Measurements from ENCODE around the genes JUNB, RNASEH2A, MAST1 and NACC1.

GRCh38 chr19:12675152-12675949 lies 6.1 kb upstream of the WDR83OS start:
- PRO-cap, 4 experiments: no peak in any of the 4 experiments
- RAMPAGE, long total RNA, 2 experiments: no peak in any of the 2 experiments

DNA sequence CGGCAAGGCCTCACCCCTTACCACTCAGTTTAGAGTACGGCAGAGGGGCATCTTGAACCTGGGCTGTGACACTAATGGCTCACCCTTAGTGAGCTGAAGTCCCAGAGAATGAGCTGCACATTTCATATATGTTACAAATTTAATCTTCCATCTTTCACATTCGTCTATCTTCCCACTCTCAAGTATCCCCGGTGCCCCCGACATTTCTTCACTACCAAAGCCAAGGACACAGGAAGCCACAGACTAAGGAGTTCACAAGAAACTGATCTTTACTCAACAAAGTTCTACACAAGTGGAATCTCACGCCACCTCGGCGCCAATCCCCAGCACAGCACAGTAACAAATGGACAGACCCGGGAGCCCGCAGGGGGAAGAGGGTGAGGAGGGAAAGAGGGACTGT lies 2.5 kb upstream of the FBXW9 start:
- PRO-cap, 4 experiments: no peak in any of the 4 experiments
- RAMPAGE, long total RNA, 2 experiments: no peak in any of the 2 experiments

DNA sequence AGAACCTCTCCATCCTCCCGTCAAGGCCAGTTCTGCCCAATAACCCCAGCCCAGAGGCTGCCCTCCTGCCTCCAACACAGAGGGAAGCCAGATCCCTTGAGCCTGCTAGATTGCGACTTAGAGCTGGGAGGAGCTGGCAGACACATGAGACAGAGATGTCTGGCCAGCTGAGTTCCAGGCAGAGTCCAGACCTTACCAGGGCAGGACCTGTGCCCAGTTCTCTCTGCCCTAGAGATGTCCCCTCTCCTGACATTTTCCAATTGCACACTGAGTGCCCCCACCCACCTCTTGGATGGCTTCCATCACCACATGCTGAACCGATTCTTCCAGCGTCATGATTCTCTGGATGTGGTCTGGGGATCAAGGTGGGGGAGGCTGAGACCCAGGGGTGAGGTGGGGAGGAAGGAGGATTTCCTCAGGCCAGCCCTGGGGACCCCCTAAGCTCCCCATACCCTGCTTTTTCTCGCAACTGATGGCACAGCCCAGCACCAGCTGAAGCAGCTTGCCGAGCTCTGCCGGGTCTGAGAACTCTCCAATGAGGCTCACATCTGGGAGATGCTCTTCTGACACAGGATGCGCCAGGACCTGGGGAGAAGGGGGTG lies 2.9 kb downstream of the HOOK2 start:
- PRO-cap, 4 experiments: no peak in any of the 4 experiments
- RAMPAGE, long total RNA, 2 experiments: no peak in any of the 2 experiments

DNA sequence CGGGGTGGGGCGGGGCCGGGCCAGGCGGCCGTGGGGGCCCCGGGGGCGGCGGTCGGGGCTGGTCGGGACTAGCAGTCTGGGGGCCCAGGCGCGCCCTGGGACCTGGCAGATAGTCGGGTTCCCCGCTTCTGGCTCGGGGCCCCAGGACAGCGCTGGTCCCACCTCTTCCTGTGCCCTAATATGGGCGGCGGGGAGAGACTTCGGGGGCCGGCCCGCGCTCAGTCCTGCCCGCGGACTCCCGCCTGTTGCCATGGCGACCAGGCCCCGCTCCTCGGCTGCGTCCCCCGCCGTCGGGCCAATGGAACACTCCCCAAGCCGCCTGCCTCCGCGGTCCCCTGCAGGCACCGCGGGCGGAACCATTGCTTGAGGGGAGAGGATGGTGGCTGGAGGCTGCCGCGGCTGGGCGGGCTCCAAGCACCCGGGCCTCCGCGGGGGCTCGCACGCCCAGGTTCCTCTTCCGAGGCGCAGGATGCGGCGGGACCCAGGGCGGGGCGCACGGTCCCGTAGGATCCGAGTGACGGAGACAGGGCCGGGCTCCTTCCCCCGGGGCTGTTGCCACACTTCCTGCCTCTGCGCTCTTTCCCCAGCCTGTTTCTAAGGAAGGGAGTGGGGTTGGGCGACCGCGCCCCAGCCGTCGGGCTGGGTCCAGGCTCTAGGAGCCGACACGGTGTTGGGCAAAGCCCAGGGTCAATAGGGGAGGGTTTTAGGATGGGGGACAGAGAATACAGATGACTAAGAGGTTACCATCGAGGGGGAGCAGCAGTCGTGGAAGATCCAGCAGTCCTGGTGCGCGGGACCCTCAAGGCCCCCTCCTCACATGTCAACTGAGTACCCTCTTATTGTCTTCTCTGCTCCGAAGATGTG lies 1.3 kb upstream of the JUNB start:
- PRO-cap, 4 experiments: peak in 4 of 4 experiments; most common plus-strand start position 606 of the sequence (in 4); most common minus-strand start position 130 of the sequence (in 3)
- RAMPAGE, long total RNA, 2 experiments: no peak in any of the 2 experiments

GRCh38 chr19:12791165-12791581 lies at the start of gene JUNB:
Gene JUNB (plus strand): TSS chr19:12791486.
- PRO-cap, 4 experiments: peak in 4 of 4 experiments; most common plus-strand start chr19:12791486 (in 4); most common minus-strand start chr19:12791343 (in 4)
- RAMPAGE, long total RNA, 2 experiments: start-site peak on the plus strand in 2 of 2 experiments, at chr19:12791482-12791494 at its widest, 61 to 138 reads per replicate

GRCh38 chr19:12791582-12791704 lies 157 bp downstream of the JUNB start:
- PRO-cap, 4 experiments: no peak in any of the 4 experiments
- RAMPAGE, long total RNA, 2 experiments: no peak in any of the 2 experiments

GRCh38 chr19:12792796-12793002 lies 1.4 kb downstream of the JUNB start:
- PRO-cap, 4 experiments: no peak in any of the 4 experiments
- RAMPAGE, long total RNA, 2 experiments: start-site peak on the plus strand in 1 of 2 experiments, at chr19:12792891-12792898 at its widest, 14 reads per replicate; start-site peak on the minus strand in 1 of 2 experiments, at chr19:12792843-12792996 at its widest, 5 reads per replicate

- PRO-cap, 4 experiments: peak in 3 of 4 experiments; most common plus-strand start chr19:12806556 (in 1); most common minus-strand start chr19:12806471 (in 1)
- RAMPAGE, long total RNA, 2 experiments: start-site peak on the plus strand in 2 of 2 experiments, at chr19:12806591-12806634 at its widest, 24 to 34 reads per replicate
Measured at GRCh38 chr19:12806324-12807261, at the start of gene RNASEH2A. Gene RNASEH2A (plus strand): TSS chr19:12806584.

DNA sequence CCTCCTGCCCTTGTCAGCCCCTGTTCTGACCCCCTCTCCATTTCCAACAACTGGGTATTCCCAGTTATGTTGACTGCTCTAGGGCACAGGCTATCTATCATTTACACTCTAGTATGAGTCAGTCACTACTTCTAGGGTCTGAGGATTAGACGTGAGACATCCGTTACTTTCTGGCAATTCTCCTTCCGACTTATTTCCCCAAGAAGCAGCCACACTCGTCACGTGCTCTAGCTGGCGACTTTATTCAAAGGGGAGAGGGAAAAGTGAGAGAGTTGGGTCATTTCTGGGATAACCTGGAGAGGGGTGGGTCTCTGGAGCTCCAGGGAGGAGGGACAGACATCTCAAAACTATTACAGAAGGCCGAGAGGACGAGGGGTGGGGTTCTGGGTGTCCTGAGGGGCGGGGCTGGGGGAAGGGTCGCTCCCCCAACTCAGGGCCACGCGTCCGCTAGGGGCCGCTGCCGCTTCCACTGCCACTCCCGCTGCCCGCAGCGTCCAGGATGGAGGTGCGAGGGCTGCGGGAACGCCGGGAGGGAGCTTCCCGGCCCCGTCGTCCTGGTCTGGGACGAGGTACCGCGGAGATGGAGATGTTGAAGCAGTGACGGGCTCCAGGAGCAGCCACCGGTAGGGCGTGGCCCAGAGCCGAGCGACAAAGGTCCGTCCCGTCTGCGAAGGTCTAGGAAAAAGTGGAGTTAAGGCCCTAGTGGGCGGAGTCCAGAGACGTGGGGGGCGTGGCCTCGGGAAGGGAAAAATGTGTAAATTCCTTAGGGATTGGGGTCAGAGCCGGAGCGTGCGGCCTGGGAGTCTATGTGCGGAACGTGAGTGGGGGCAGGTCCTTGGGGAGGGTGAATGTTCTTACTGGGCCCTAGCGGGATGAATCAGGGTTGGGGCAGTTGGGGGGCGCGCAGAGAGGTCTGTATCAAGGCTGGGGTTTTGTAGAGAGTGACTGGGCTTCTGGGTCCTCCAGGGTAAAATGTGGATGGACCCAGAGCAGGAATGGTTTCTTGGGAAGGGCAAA lies 8.8 kb downstream of the RTBDN start:
- PRO-cap, 4 experiments: no peak in any of the 4 experiments
- RAMPAGE, long total RNA, 2 experiments: no peak in any of the 2 experiments

GRCh38 chr19:12838096-12838815 lies at the start of gene MAST1:
Gene MAST1 (plus strand): TSS chr19:12838515.
- PRO-cap, 4 experiments: no peak in any of the 4 experiments
- RAMPAGE, long total RNA, 2 experiments: no peak in any of the 2 experiments

- PRO-cap, 4 experiments: no peak in any of the 4 experiments
- RAMPAGE, long total RNA, 2 experiments: no peak in any of the 2 experiments
Measured at GRCh38 chr19:13014548-13015006, 19.3 kb downstream of the NFIX start.

- PRO-cap, 4 experiments: peak in 2 of 4 experiments; most common minus-strand start chr19:13022707 (in 2)
- RAMPAGE, long total RNA, 2 experiments: no peak in any of the 2 experiments
Measured at GRCh38 chr19:13022513-13022793, 27.2 kb downstream of the NFIX start.

- PRO-cap, 4 experiments: no peak in any of the 4 experiments
- RAMPAGE, long total RNA, 2 experiments: no peak in any of the 2 experiments
Measured at GRCh38 chr19:13023849-13024180, 28.5 kb downstream of the NFIX start.

GRCh38 chr19:13026938-13027699 lies 31.8 kb downstream of the NFIX start:
- PRO-cap, 4 experiments: no peak in any of the 4 experiments
- RAMPAGE, long total RNA, 2 experiments: no peak in any of the 2 experiments

DNA sequence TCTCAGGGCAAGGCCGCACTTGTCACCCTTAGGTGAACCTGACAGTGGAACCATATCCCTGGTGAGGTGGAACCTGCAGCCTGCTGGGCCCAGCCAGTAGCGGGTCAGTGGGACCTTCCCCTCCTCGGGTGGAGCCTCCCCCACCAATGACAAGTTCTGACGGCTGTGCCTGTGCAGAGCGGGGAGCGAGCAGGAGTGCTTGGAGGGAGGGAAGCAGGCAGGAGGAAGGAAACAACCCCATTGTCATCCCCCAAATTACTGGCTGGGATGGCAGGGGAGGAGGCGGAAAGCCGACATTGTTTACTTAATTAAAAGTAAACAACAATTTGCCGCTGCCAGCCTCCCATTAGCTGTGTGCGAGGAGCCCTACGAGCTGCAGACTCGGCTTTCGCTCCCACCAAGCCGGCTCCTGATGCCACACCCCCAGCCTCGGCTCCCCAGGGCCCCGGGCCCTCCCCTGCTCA lies 45.5 kb downstream of the LYL1 start:
- PRO-cap, 4 experiments: peak in 1 of 4 experiments; most common minus-strand start position 390 of the sequence (in 1)
- RAMPAGE, long total RNA, 2 experiments: no peak in any of the 2 experiments

GRCh38 chr19:13081613-13081977 lies 21.1 kb downstream of the LYL1 start:
- PRO-cap, 4 experiments: no peak in any of the 4 experiments
- RAMPAGE, long total RNA, 2 experiments: no peak in any of the 2 experiments

DNA sequence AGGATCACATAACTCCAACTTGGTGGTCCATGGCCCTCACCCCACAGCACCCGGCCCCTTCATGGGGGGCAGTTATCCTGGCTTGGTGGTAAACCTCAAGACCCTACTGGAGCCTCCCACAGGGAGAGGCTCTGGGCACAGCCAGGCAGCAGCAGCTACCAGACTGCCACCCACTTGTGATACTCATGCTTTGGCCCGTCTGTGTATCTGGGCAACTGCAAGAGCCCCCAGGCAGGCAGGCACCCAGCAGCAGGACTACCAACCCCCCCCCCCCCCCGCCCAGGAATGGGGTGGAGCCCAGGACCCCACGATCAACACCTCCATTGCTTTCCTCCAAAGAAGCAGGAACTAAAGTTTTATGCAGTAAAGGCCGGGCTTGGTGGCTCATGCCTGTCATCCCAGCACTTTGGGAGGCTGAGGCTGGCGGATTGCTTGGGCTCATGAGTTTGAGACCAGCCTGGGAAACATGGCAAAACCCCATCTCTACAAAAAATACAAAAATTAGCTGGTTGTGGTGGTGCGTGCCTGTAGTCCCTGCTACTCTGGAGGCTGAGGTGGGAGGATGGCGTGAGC lies 975 bp upstream of the LYL1 start:
- PRO-cap, 4 experiments: no peak in any of the 4 experiments
- RAMPAGE, long total RNA, 2 experiments: no peak in any of the 2 experiments

- PRO-cap, 4 experiments: peak in 1 of 4 experiments; most common plus-strand start chr19:13118257 (in 1); most common minus-strand start chr19:13118130 (in 1)
- RAMPAGE, long total RNA, 2 experiments: no peak in any of the 2 experiments
Measured at GRCh38 chr19:13117841-13118660, at the start of gene NACC1. Gene NACC1 (plus strand): TSS chr19:13118264.

GRCh38 chr19:13137077-13137536 lies 13.1 kb downstream of the STX10 start:
- PRO-cap, 4 experiments: no peak in any of the 4 experiments
- RAMPAGE, long total RNA, 2 experiments: no peak in any of the 2 experiments

- PRO-cap, 4 experiments: peak in 4 of 4 experiments; most common plus-strand start chr19:13153055 (in 4)
- RAMPAGE, long total RNA, 2 experiments: start-site peak on the plus strand in 2 of 2 experiments, at chr19:13153050-13153056 at its widest, 273 to 616 reads per replicate
Measured at GRCh38 chr19:13152986-13153154, 2.7 kb downstream of the IER2 start.